UCH-1 (cell line): Measurements from ENCODE around the genes MAPK12, MIOX and RABL2B.

GRCh38 chr22:50260856-50262101 is at the start of gene MAPK12:
Gene MAPK12, minus strand, starts transcription at chr22:50261683.
- RRBS, result 4% methylated on average over 76 of the region's 142 CpGs

- RRBS, result no CpG with 5 or more reads among the region's 4 CpGs
Observed at GRCh38 chr22:50399376-50399702, 56.2 kb downstream of the PPP6R2 start.

DNA sequence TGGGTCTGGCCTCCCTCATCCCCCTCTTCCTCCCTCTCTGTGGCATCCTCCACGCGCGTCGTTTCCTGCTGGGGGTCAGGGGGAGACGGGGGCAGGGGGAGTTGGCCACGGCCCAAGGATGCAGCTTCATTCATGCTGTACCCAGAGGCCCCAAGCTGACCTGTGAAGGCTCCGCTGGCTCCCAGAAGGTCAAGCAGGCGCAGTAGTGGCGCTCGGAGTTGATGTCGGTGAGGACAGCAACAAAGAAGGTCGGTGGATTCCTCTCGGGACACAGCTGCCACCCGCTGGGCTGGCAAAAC is 7.3 kb downstream of the SBF1 start:
- RRBS, result no CpG with 5 or more reads among the region's 14 CpGs

- RRBS, result no CpG with 5 or more reads among the region's 24 CpGs
Observed at GRCh38 chr22:50486555-50487348, at the start of gene MIOX. Gene MIOX, plus strand, starts transcription at chr22:50486859.

- RRBS, result no CpG with 5 or more reads among the region's 10 CpGs
Observed at GRCh38 chr22:50540306-50540769, 5.4 kb upstream of the KLHDC7B start.

DNA sequence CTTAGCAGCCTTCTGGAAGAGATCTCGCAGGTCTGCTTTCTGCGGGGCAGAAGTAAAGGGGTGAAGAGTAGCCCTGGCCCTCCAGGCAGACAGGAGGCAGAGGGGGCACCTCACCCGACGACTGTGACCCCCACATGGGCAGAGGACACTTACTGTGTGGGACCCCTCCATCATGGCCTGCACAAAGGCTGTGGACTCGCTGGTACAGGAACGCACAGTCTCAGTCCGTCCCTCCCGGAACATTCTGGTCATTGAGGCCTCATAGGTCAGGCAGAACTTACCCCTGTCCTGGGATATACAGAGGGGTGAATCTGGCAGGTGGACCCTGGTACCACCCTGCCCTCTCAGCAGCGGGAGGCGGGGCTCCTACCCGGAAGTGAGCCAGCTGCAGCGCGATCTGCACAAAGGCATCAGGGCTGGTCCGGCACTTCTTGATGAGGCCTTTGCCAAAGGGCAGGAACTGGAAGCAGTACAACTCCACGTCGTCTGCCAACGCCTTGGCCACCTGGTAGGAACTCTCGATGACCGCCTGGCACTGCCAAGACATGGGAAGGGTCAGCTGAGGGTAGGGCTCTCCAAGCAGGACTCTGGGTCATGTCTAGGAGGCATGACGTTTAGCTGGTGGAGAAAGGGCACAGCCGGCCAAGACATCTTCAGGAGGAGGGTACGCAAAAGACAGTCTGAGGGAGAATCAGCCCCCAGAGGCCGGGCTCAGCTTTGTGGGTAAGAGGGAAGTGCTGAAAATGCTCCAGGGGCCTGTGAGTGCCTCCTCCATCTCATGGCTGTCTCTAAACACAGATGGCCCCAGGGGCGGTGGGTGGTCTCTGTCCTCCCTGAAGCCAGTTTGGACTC is 7.0 kb downstream of the CPT1B start:
- RRBS, result 63% methylated on average over 6 of the region's 24 CpGs

DNA sequence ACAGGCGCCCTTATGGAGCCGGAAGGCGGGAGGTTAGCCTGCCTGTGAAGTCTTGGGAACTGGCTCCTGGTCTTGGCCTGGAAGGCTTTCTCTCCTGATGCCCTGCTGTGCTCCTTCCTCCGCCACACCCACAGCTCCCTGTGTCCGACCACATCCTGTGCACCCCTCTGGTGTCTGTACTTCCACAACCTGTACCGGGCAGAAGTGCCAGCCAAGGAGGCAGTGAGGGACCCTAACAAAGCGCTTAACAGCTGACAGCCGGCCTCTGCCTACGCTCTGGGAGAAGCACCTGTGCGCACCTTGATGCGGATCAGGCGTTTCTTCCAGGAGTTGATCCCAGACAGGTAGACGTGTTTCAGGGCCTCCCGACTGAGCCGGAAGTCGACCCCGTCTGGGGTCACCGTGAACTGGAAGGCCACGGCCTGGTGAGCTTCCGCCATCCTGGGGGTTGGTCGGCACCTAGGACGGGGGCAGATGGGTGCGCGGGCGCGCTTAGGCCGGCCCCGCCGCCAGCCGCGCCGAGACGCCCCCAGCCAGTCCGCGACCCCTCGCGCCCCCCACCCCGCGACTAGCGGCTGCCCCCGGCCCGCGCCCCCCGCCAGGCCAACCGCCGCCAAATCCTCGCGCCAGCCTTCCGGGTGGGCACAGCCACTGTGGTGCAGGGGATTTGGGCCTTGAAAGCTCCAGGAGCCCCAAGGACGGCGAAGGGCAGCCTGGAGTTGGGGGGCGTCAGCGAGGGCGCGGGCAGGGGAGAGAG is 573 bp downstream of the CPT1B start:
- RRBS, result 30% methylated on average over 10 of the region's 55 CpGs

GRCh38 chr22:50697203-50698044 is 40.6 kb upstream of the ACR start:
- RRBS, result 5% methylated on average over 52 of the region's 94 CpGs

DNA sequence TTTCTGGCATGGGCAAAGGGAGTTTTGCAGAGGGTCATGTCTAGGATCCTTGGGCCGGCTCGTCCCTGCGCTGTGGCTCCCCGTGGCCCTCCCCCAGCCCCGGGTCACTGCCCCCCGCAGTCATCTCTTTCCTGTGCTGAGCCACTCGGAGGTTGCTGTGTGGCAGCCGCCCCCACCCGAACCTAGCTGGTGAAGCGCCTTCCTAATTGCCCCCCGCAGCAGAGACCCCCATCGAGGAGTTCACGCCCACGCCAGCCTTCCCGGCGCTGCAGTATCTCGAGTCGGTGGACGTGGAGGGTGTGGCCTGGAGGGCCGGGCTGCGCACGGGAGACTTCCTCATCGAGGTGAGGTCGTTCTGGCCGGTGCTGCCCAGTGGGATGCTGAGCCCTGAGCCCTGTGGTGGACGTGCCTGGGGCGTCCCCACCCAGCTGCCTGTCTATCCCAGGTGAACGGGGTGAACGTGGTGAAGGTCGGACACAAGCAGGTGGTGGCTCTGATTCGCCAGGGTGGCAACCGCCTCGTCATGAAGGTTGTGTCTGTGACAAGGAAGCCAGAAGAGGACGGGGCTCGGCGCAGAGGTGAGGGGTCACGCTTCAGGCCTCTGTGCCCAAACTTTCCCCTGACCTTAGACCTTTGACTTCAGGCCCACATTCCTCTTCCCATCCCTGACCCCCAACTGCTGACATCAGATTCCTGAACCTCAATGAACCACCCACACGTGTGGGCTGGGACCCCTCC is 33.3 kb upstream of the ACR start:
- RRBS, result 56% methylated on average over 17 of the region's 38 CpGs

DNA sequence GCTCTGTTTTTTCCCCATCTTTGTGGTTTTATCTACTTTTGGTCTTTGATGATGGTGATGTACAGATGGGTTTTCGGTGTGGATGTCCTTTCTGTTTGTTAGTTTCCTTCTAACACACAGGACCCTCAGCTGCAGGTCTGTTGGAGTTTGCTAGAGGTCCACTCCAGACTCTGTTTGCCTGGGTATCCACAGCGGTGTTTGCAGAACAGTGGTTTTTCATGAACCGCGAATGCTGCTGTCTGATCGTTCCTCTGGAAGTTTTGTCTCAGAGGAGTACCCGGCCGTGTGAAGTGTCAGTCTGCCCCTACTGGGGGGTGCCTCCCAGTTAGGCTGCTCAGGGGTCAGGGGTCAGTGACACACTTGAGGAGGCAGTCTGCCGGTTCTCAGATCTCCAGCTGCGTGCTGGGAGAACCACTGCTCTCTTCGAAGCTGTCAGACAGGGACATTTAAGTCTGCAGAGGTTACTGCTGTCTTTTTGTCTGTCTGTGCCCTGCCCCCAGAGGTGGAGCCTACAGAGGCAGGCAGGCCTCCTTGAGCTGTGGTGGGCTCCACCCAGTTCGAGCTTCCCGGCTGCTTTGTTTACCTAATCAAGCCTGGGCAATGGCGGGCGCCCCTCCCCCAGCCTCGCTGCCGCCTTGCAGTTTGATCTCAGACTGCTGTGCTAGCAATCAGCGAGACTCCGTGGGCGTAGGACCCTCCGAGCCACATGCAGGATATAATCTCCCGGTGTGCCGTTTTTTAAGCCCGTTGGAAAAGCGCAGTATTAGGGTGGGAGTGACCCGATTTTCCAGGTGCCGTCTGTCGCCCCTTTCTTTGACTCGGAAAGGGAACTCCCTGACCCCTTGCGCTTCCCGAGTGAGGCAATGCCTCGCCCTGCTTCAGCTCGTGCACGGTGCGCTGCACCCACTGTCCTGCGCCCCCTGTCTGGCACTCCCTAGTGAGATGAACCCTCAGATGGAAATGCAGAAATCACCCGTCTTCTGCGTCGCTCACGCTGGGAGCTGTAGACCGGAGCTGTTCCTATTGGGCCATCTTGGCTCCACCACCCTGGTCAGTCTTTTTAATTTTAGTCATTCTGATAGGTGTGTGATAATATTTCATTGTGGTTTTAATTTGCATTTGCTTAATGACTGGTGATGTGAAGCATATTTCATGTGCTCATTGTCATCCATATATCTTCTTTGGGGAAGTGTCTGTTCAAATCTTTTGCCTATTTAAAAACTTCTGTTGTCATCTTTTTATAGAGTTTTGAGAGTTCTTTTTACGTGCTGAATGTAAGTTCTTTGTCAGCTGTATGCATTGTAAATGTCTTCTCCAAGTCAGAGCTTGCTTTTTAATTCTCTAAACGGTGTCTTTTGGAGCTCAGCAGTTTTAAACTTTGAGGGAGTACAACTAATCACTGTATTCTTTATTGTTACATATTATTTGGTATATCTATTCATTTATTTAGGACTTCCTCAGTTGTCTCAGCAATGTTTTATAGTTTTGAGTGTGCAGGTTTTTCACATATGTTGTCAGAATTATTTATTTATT is 18.8 kb downstream of the ACR start:
- RRBS, result no CpG with 5 or more reads among the region's 42 CpGs

DNA sequence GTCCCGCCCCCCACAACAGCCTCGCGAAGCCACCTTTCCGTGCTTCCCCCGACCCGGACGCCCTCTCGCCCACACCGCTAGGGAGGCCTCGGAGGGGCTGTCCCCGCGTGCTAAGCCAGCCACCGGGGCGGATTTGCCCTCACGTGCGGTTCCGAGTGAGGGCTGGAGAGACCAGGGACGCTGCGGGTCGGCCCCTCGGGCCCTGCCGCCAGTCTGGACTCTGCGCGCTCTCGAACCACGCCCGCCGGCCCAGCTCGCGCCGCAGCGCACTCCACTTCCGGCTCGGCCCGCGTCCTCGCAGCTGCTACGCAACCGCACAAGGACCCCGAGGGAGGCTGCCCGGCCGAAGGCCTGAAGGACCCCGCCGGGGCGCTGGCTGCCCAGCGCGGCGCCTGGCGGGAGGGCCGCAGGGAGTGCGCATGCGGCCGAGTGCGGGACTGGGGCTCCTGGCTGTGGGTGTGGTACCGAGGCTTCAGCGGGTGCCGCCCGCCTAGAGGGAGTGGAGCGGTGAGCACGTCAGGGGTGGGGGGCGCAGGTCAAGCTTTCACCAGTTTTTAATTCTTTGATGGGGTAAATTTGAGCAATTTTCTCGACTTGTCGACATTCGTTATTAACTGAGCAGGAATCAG is at the start of gene RABL2B:
RABL2B (minus strand) TSS at position 279 of the 629 bp plus-strand sequence.
- RRBS, result no CpG with 5 or more reads among the region's 64 CpGs

- RRBS, result no CpG with 5 or more reads among the region's 19 CpGs
Observed at GRCh38 chr22:50783987-50784477, 596 bp upstream of the RABL2B start.